Glomerular endothelial cell (primary cell): ENCODE results near the genes NFXL1 and TEC.

- RAMPAGE, long total RNA = no peak
Observed at GRCh38 chr4:40525528-40526506, 103.8 kb downstream of the RBM47 start.

DNA sequence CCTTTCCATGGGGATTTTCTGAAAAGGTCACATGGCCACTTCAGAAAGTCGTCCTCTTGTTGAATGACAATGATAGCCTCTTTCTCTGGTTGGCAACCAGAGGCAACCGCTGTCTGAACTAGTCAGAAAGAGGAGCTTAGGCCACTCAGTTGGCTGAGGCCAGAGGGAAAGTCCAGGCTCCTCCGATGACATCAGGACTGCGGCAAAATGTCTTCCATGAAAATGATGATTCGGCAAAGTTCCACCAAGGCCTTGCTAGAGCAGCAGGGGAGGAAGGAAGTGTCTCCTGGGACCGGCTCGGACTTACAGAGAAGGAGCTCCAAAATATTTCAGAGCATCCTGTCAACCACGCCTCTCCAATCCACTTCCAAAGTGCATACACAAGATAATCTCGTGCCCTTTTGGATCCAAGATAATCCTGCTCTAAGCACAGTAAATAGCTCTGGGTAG is 19.2 kb upstream of the RBM47 start:
- RAMPAGE, long total RNA = no peak

DNA sequence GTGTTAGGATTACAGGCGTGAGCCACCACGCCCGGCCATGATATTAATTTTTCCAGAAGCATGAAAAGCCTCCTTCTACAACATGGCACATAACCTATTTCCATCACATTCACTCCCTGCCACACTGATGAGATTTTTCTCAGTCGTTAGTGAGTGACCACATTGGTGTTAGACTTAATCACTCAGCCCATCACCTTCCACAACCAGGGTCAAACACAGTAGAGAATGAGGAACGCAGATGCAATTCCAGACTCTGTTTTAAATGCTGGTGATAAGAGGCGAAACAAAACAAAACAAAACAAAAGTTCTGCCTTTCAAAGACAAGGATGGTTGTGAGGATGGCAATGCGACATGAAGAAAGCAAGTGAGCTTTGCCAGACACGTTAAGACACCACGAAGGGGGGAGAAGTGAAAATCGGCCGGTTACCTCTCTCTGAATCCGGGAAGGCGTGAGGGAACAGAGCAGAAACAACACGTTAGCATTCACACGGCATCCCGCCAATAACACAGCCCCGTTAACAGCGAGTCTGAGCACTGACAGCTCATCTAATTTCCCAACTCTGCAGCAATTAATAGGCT is 92.3 kb downstream of the NSUN7 start:
- RAMPAGE, long total RNA = no peak

GRCh38 chr4:40856545-40857445 is 107.0 kb downstream of the NSUN7 start:
- RAMPAGE, long total RNA = no peak

GRCh38 chr4:40992444-40993333 is 221.7 kb downstream of the APBB2 start:
- RAMPAGE, long total RNA = no peak

GRCh38 chr4:41257084-41258027 is 628 bp downstream of the UCHL1 start:
- RAMPAGE, long total RNA = no peak

DNA sequence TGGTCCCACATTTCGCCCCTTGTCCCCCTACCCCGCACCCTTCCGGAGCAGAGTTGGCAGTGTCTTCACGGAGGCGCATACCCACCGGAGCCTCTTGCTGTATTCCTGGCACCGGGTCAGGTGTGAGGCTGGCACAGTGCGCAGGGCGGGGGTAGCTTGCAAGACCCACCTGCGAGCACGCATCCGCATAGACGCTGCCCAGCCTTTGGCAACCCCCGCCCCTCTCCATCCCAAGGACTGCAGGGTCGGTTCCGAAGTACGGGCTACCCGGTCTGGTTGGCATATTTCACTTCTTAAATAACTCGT is 104.6 kb downstream of the UCHL1 start:
- RAMPAGE, long total RNA = no peak

DNA sequence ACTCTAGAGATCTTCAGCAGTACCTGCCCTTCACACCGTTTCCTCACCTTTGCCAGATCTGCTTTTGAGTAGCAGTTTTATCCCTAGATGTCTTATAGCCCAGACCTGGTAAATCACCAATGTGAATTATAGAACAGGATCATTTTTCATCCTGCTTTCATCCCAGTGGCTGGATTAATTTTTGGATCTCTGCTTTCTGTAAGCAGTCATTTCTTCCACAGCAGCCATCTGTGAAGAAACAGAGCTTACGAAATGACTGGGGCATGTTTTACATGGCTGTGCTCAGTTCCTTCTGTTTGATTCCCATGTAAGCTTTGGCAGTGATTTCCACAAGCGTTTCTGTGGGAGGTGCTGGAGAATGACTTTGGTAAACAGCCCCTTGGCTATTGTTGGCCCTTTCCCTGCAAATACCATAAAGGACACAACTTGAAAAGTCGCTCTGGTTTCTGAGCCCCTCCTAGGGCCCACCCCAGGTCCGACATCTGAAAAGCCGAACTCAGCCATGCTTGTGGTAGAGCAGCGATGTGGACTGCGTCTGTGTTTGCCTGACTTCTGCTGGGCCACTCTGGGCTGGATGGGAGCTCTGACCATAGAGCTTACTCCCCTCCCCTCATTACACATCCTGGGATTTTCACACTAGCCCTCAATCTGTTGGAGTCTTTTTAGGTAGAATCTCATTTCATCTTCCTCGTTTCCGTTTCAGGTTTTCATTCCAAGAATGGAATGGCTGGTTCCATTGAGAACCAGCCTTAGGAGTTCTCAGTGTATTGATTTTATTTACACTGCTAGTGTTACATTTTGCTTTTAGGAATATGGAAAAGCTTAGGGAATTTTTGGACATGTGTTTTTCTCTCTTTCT is 3.8 kb downstream of the LIMCH1 start:
- RAMPAGE, long total RNA = no peak

DNA sequence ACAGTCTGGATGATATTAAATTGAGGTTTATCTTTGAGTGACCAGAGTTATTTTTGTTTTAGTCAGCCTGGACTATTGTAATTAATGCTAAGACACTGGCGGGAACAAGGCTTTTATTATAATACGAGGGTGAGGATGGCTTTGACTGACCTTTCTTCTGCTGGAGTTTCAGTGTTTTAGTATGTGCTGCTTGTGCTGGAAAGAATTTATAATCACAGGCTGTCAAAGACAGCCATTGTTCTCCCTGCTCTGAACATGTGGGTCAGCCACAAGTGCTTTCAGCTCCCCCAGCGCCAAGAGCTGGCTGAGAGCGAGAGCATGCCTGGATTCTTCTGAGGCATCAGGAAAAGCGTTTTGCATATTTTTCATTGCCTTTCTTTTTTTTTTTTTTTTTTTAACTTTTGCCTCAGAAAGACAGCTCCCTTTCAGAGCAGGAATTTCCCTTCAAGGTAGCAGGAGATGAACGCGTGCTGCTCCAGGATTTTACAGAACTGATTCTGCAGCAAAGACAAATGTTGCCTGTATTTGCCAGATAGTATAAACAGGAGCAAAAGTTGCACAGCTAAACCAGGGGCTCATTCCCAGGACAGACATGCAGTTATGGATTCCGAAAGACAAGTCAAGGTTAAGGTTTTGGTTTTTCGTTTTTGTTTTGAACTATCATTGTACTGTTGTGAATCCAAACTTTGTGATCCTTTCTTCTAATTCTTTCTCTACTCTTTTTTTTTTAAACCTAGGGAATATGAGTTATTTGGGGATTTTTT is 74.7 kb downstream of the LIMCH1 start:
- RAMPAGE, long total RNA = no peak

GRCh38 chr4:41801851-41802101 is 53.3 kb upstream of the PHOX2B start:
- RAMPAGE, long total RNA = no peak

DNA sequence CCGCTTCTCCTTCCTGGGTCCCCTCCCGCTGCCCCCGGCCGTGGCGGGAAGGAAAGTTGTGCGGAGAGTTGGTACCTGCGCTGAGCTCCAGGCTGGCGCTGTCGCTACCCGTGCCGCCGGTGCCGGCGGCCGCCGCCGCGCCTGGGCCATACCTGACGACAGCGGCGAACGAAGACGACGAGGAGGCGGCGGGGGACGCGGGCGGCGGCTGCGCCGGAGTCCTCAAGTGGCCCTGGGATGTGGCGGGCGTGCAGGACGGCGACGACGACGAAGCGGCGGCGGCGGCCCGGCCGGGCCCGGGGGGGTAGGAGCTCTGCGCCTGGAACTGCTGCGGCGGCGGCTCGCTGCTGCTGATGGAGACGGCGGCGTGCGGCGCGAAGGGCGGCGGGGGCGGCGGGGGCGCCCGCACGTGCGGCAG is 864 bp downstream of the BEND4 start:
- RAMPAGE, long total RNA = no peak

- RAMPAGE, long total RNA = no peak
Observed at GRCh38 chr4:42605032-42606149, 51.5 kb downstream of the ATP8A1 start.

GRCh38 chr4:42638797-42639361 is 18.0 kb downstream of the ATP8A1 start:
- RAMPAGE, long total RNA = no peak

- RAMPAGE, long total RNA = no peak
Observed at GRCh38 chr4:43089749-43090124, 197.2 kb downstream of the GRXCR1 start.

- RAMPAGE, long total RNA = no peak
Observed at GRCh38 chr4:43763150-43763554, 685.5 kb downstream of the KCTD8 start.

DNA sequence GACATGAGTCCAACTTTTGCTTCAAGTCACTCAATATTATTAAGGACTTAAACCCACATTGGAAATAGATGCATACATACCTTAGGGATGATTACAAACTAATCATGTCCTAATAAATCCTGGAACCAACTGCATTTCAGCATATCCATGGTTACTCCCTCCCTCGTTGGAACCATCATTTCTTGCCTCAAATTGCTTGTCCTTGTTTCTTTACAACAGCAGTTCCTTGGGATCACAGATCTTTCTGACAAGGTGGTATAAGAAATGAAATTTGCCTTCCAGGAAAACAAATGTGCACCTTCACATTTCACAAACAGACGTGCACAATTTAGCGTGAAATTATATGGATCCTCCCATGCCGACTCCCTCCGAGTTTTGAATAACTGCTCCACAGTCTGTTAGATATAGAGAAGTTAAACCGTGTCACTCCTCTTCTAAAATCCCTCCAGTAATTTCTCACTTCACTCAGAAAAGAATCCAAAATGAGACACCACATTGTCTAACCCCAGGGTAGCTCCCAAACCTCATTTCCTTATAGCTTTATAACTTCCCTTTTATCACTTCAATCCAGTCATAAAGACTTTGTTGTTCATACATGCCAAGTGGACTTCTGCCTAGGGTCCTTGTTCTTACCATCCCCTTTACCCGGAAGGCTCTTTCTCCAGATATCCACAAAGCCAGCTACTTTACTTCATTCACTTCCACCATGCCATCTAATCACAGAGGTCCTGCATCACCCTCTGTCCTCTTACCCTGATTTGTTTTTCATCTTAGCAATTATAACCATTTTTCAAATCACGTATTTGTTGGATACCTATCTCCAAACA is 156.1 kb downstream of the GABRB1 start:
- RAMPAGE, long total RNA = no peak

GRCh38 chr4:47830910-47831702 is 6.8 kb downstream of the CORIN start:
- RAMPAGE, long total RNA = no peak

- RAMPAGE, long total RNA = start-site peak on the minus strand at chr4:47914577-47914646, 68 and 245 reads in 2 replicates
Observed at GRCh38 chr4:47914419-47914774, at the start of gene NFXL1. Gene NFXL1 (minus strand): TSS chr4:47914583.

DNA sequence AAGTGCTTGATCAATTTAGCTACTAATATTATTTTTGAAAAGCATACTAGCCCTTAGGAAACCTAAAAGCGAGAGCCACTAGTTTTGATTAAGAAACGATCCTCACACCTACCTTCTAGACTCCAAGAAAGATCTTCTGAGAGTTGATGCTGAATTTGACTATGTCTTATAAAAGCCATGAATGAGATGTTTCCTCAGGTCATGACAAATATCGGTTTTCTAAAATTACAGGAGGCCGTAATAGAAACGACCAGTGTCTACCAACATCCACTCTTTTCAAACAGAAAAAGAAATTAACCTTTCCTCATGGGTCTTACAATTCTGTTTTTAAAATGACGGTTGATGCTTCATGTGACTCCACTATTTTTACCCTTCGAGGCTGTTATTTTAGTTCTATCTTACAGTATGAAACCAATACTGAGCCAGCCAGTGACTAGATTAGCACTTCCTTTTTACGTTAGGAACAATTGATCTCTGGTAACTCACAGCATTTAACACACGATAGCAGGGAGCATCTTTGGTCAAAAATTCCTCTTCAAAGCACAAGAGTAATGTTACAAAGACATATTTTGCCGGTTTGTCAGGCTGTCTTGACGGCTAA is 62.6 kb upstream of the TXK start:
- RAMPAGE, long total RNA = no peak

DNA sequence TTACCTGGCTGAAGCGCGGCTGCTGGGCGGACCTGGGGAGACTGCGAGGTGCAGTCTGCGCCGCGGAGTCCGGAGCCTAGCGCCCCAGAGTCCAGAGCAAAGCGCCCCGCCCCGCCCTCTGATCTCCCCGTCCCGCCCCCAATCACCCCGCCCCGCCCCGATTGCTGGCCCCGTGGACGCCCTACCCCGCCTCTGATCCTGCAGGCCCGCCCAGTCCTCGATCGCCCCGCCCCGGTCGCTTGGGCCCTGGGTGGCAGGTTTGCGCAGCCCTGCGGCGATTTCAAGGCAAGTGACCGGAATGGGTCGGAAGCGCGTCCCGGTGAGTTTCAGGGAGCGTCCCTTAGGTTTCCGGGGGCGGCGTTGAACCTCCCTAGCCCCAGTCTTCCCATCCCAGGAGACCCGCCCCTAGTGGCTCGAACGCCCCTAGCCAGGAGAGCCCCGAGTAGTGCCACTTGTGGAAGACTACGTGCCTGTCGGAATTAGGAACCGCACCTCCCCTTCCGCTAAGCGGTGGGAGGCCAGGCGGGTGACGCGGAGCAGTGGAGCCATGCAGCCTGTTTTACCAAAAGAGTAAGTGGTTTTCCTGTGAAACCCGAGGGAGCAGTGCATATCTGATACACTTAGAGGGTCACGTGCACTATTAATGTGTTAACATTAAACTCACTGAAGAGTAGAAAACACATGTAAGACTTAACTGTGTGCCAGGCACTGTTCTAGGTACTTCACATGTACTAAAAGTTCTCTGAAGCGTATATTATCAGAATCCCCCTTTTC is at the start of gene TEC:
TSS of gene TEC (minus strand) at position 91 of the 774 bp plus-strand sequence.
- RAMPAGE, long total RNA = no peak